ENCODE measurements around a stretch of chrX.

DNA sequence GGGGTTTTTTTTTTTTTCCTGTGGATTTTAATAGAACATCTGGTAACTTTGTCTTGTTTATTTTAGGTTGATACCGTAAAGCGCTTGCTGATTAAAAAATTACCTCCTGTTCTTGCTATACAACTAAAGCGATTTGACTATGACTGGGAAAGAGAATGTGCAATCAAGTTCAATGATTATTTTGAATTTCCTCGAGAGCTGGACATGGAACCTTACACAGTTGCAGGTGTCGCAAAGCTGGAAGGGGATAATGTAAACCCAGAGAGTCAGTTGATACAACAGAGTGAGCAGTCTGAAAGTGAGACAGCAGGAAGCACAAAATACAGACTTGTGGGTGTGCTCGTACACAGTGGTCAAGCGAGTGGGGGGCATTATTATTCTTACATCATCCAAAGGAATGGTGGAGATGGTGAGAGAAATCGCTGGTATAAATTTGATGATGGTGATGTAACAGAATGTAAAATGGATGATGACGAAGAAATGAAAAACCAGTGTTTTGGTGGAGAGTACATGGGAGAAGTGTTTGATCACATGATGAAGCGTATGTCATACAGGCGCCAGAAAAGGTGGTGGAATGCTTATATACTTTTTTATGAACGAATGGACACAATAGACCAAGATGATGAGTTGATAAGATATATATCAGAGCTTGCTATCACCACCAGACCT lies 118.0 kb upstream of the DDX3X start:
- PRO-cap: no peak

DNA sequence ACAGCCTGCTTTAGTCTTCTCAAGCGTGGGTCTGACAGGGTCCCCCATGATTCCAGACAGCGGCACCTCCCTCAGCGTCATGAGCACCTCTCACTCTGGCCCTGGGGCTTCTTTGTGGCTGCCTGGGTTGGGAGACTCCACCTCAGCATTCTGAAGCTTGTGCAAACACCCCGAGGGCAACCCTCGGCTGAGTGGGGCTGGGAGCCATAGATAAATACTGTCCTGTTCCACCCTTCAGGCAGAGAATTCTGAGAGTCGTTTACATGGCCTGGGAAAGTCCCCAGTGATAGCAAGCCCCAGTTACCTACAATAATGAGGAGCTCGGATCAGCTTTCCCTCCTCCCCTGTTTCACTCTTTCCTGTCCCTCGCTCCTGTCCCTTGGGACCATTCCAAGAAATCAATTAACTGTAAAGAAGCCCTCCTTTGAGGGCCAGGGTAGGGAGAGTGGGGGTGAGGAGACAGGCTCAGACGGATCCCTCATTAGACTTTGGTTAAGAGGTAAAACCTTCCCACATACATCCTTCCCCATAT lies 31.6 kb upstream of the DDX3X start:
- PRO-cap: no peak

GRCh38 chrX:41346112-41346483 lies 12.1 kb downstream of the DDX3X start:
- PRO-cap: no peak

GRCh38 chrX:41346723-41347594 lies 13.0 kb downstream of the DDX3X start:
- PRO-cap: no peak

DNA sequence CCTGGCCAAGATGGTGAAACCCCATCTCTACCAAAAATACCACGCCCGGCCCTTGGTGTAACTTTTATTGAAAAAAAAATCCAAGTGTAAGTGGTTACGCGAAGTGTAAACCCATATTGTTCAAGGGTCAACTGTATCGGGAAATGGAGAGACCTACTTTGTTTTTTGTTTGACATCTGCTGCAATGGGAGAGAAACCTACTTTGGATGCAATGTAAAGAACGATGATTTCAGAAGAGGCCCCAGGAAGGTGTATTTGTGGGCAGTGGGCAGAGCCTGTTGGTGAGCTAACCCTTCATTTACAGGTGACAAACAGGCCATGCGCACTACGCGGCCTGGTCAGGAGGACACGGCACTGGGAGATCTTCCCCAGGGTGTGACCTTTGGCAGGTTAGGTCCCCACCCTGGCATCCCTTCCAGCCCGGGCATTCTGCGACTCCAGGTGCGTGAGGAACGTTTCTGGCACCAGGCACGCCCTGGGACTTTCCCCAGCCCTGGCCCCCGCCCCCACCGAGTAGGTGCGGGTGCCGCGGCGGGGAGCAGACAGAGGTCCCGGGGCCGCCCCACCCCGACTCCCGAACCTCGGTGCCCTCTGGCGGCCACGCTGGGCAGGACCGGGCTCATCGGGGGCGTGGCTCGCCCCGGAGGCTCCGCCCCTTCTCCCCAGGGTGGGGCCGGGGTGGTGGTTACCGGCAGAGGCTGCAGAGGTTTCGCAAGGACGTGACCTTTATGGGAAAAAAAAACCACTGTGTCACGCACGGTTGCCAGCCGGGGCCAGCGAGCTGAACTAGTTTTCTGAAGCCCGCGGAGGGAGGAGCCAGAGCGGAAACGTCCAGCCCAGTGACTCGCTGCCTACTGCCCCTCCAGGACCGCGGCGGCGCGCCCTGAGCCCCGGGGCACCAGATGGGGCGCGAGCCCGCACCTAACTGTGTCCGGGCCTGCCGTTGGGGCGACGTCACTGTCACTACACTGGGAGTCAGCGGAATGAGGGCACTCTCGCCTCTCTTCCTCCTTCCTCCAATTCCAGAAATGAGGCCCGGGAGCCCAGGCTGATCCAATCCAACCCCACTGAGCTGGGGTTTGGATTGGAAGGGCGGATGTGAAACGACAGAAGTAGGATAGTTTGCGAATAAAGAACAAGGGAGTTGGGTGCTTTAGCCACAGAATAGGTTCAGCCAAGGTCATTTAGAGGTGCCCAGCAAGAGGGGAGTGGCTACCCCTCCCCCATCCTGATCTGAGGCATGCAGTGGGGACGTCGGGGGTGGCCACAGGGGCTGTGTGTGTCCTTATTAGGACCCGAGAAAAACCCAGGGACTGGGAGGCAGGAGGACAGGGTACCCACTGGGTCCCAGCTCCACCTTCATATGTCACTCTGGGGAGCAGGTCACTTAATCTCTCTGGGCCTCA lies 4.9 kb upstream of the NYX start:
- PRO-cap: bidirectional peak, plus-strand start at position 694 of the sequence, minus-strand start at position 437 of the sequence; bidirectional peak, plus-strand start at position 963 of the sequence, minus-strand start at position 959 of the sequence

DNA sequence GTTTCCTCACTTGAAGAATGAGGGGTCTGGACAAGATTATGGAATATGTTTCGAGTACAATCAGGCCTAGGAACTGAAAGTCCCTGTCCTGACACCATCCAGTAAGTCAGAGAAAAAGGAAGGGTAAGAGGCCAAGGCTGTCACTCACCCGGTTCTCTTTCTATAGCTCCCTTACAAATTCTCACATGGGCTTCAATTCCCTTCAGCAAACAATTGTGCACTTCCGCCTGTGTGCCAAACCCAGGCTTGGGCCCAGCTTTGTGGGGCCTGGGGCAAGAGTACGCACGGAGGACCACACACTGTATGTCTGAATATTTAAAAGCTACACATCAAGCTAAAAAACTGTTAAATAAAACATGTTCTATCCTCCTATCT lies 4.0 kb upstream of the NYX start:
- PRO-cap: no peak

- PRO-cap: no peak
These were observed 16.9 kb downstream of the GPR34 start for GRCh38 chrX:41705544-41706261.

DNA sequence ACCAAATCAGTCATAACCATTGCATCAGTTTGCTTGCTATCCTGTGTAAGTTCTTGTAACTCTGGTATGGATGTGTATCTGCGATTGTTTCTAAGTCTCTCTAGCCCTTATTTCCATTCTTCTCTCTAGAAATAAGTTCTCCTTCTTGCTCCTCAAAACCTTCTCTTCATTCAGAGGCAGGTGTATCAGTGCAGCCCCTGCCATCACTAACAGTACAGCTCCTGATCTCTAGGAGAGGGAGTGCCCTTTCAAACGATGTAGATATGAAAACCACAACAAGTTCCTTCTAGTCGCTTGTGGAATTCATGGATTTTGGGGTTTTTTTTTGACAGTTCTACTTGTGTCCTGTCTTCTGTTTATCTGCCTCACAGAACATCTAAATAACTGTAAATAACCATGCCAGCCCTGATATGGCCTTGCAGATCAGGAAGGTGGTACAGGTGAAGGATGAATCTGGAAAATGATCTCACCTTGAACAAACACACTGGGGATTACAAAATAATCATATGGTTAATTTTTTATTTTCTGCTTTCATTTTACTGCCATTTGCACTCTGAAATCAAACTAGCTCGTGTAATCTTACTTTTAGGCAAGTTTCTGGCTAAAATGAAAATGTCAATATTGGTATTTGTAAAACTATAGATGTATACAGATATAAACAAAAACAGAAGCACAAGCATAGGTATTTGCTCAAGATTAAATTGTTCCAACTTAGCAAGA lies 37.1 kb downstream of the GPR82 start:
- PRO-cap: no peak

- PRO-cap: no peak
These were observed 38.3 kb downstream of the PPP1R2C start for GRCh38 chrX:42739700-42740059.

DNA sequence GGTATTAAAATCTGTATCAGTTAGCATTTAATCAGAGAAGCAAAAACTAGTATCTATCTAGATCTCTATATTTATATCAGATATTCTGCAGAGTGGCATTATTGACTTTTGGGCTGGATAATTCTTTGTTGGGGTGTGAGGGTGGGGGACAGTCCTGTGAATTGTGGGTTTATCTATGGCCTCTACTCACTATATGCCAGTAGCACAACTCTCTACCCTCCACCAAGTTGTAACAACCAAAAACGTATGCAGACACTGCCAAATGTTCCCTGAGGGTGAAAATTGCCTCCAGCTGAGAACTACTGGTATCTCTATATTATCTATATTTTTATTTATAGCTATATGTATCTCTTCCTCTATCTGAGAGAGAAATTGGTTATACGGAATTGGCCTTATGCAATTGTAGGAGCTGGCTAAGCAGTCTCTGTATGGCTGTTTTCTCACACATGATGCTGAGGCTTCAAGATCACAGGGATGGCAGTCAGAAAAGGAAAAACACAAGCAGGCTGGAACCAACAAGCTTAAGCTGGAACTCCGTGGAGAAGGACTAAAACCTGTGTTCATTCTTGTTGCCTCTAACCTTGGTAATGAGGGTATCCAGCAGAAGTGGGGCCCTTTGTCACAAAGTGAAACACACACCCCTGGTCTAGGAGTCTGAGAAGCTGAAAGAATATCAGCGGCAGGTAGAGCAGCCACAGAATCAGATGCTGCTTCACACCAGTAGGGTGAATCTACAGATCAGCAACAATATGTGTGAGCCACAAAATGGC lies 166.4 kb upstream of the PPP1R2C start:
- PRO-cap: no peak

- PRO-cap: no peak
These were observed 1.9 kb upstream of the MAOA start for GRCh38 chrX:43654335-43654530.

- PRO-cap: no peak
These were observed 719 bp upstream of the MAOA start for GRCh38 chrX:43655183-43655977.

GRCh38 chrX:43881273-43882128 lies 749 bp downstream of the MAOB start:
- PRO-cap: no peak

- PRO-cap: bidirectional peak, plus-strand start at chrX:44253533, minus-strand start at chrX:44253409
These were observed 90.3 kb downstream of the EFHC2 start for GRCh38 chrX:44252999-44253798.

- PRO-cap: no peak
These were observed 78.3 kb upstream of the FUNDC1 start for GRCh38 chrX:44620942-44621407.

- PRO-cap: no peak
These were observed 42.7 kb downstream of the KDM6A start for GRCh38 chrX:44915699-44916033.

DNA sequence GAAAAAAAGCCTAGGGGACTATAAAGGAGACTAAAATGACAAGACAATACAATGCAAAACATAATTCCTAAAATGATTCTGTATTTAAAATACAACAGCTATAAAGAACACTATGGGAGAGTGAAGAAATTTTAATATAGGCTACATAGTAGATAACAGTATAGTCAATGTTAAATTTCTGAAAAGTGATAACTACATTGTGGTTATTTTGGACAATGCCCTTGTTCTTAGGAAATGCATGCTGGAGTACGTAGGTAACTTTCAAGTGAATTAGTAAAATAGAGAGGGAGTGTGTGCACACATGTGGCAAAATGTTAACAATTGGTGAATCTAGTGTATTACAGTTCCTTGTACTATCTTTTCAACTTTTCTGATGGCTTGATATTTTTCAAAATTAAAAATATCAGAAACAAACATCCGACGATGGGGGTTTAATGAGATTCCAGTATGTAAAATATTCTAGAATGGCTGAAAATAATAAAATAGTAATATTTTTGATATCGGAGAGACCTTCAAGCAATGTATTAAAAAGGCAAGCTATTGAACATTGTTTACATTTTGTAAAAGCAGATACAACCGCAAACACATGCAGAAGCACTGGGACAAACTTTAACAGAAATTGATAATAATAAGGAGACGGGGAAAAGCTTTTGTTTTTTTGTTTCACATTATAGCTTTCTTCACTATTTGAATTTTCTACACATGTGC lies 55.2 kb downstream of the KDM6A start:
- PRO-cap: no peak

- PRO-cap: no peak
These were observed 568.3 kb upstream of the DIPK2B start for GRCh38 chrX:45768870-45769487.

- PRO-cap: no peak
These were observed 602.8 kb upstream of the DIPK2B start for GRCh38 chrX:45803316-45803949.

DNA sequence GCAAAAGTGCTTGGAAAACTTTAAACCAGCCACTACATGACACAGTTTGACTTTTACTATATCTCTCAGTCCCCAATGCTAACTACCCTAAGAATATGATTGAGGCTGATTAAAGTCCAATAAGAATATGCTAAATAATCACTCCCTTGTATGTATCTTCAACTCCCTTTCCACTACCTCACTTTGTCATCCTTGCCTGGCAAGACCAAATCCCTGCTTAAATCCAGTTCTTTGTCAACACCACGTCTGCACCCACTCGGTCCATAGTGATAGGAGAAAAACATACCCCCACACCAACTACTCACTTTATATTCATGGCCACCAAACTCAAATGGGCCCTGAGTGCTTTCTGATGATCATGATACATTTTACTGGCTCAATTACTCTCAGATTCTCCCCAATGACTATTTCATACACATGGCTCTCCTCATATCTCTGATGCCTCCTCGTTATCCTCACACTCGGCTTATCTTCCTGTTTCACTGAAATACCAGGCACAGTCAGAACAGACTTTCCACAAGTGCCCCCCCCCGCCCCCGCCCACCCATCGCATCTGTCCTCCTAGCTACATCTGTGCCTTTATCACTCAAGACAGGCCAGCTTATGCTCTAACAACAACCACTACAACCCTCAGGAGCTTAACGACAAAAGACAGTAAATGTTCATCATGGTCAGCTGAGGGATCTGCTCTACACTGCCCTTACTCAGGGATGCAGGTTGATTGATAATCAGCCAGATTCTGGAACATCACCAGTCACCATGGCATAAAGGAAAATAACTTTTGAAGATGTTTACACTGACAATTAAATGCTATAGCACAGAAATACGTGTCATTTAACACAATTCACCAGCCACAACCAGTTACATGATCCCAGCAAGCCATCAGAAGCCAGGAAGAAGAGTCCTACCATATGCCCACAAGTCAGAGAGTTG lies 610.6 kb upstream of the DIPK2B start:
- PRO-cap: no peak

All from endodermal cell (in vitro differentiated cells).